Right common carotid artery plus branches (tissue), 1 donor: ENCODE measurements around the genes PCDHB9, PCDHGA5, DIAPH1, DELE1 and NDFIP1.

- PRO-cap = no peak
Measured at GRCh38 chr5:141179065-141179416, 1.5 kb downstream of the PCDHB8 start.

- PRO-cap = no peak
Measured at GRCh38 chr5:141186486-141187575, at the start of gene PCDHB9. Gene PCDHB9 (plus strand): TSS chr5:141187161.

- PRO-cap = no peak
Measured at GRCh38 chr5:141363983-141364561, at the start of gene PCDHGA5. Gene PCDHGA5 (plus strand): TSS chr5:141364162.

- PRO-cap = no peak
Measured at GRCh38 chr5:141374045-141374410, 337 bp downstream of the PCDHGA6 start.

DNA sequence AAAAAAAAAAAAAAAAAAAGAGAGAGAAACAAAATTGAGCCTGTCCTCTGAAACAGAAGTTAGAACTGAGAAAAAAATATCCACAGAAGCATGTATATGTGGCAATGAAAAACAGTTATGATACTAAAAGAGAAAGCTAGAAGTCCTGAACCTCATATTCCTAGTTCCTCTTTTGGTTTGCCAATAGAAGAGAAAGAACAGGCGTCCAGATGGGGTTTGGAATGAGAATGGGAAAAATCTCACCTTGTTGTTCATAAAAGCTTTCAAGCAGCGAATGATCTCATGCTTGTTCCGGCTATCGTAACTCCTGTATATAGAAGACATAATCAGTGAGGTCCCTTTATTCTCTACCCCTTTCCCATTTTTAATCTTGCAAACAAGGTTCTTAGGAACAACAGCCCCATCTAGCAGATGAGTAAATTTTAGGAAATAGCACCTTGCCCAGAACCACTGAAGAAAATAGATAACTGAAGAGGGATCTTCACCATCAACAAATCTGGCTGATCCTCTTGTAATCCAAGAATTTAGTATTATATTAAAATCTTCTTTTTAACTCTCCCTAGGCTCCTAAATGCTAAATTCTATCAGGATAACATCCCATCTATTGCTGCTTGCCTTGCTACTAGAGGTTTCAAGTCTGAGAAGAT is 36.6 kb downstream of the DIAPH1 start:
- PRO-cap = no peak

DNA sequence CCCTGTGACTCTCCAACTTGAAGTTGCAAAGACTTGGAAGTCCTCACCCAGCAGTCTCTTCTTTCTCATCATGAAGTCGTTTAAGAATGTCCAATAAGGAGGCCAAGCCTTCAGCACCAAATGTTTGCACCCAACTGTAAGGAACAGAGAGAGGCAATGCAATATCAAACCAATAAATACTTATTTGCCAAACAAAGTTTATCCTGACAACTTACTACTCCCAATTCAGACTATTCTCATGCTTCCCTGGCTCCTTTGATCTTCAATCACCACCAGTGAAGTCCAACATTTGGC is 35.7 kb downstream of the DIAPH1 start:
- PRO-cap = no peak

DNA sequence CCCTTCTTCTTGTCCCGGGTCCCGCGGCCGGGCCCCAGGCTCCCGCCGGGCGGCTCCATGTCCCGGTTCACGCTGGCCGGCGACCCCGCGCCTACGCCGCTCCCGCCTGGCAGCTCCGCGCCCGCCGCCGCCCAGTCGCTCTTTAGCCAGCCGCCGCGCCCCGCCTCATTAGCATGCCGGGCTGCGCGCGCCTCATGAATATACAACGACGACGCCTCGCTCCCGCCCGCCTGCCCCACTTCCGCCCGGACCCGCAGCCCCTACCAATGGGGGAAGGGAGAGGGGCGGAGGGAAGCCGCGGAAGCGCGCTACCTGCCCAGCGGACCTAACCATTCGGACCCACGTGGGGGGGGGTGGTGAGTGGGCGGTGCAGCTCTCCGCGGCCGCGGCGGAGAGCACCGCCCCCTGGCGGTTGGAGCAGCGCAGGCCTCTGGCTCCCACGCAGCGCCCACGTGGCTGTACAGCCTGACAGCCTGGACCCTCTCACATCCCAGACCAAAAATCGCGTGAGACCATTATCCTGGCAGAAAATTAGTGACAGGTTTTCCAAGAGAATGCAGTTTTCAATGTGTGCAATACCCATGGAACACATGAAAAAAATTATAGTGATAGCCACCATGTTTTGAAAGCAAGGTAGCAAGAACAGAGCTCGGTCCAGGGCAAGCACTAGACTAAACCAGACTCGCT is at the start of gene DIAPH1:
Gene DIAPH1, minus strand, starts transcription at position 145 of the 687 bp plus-strand sequence.
- PRO-cap = unidirectional peak, minus-strand start at position 144 of the sequence; unidirectional peak, minus-strand start at position 196 of the sequence; unidirectional peak, minus-strand start at position 232 of the sequence

DNA sequence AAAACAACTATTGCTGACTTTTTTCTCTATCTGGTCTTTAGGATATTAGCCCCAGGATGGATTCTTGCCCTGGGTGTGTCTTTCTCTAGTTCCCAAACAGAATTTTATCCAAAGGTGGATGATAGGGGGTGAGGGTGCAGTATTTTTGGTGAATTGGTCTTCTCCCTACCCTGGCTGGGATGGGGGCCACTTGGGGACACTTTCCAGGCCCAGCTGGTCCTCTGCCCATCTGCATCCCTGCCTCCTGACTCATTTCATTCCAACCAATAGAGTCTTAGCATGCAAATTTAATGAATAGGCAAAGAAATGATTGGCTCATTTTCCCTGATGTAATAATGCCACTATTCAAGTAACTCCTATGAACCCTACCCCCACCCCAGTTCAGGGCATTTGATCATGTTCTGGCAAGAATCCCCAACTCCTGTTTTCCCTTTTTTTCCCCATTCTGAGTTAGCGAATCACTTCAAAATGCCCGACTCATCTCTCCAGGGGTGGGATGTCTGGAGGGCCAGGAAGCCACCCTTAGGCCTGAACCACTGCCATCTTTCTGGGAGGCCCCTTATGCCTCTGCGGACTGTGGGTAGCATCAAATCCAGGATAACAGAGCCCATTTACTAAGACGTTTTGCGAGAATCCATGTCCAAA is 56.8 kb downstream of the PCDH1 start:
- PRO-cap = bidirectional peak, plus-strand start at position 389 of the sequence, minus-strand start at position 181 of the sequence

- PRO-cap = no peak
Measured at GRCh38 chr5:141835921-141836672, 42.1 kb downstream of the PCDH1 start.

DNA sequence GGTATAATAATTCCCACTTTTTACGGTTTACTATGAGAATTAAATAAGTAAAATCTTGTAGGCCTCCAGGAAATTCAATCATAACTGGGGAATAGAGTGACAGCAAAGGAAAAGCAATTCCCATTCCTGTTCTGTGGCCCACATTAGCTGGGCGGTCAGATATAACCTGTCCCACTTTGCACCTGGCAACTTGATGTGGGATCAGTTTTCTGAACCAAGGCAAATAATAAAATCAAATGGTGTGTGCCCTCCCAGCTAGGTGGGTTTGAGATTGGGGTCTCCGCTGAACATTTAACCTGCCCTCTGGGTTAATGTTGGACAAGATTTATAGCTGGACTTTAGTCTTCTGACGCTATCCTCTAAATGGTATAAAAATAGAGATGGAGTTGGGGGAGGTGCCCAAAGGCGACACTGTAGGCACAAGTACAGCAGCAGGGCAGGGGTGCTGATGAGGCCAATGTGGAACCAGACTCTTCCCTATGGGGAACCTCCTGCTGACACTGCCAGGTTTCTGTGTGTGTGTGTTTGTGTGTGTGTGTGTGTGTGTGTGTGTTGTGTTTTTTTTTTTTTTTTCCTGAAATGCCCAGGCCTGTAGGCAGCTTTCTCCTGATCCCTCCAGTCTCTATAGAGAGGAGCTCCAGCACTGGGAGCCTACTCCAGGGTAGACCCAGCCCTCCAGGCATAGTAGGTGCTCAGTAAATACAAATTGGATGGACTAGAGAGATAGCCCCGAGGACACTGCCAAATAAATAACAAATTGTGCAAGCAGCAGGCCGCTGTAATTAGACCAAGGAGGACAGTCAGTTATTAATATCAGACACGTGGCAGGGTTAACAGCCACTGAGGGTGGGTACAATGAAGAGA is 37.9 kb downstream of the PCDH1 start:
- PRO-cap = no peak

GRCh38 chr5:141858002-141858502 is 20.2 kb downstream of the PCDH1 start:
- PRO-cap = no peak

- PRO-cap = no peak
Measured at GRCh38 chr5:141863601-141864158, 14.5 kb downstream of the PCDH1 start.

GRCh38 chr5:141923194-141924516 is at the start of gene DELE1:
Gene DELE1 (plus strand): TSS chr5:141923871.
- PRO-cap = bidirectional peak, plus-strand start at chr5:141923843, minus-strand start at chr5:141923756; unidirectional peak, minus-strand start at chr5:141923964; unidirectional peak, minus-strand start at chr5:141924023

DNA sequence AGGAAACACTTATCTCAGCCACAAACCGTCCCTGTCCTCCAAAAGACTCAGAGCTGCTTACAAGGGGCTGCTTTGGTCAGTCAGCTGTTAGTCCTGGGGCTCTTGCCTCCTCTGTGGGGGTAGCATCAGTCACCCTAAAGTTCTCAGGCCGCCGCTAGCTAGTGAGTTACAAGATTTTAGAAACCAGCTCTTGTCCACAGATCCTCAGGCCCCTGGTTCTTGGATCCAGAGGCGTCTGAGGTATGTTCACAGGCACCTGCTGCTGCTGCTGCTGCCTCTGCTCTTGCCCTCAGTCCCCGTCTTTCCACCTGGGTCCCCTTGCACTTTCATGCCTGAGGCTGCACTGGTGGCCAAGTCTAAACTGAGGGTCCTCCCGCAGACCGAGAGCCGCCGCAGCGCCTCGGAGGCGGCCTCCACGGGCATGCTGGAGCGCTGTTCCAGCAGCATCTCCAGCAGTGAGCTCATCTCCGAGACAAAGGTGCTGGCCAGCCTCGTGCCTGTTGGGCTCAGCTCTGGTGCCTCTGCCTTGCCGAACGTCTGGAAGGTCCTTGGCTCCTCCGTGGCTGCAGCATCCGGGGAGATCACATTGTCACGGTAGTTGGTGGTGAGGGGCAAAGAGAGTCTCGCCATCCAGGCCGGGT is 12.7 kb downstream of the PCDH12 start:
- PRO-cap = no peak

GRCh38 chr5:142088073-142088684 is 20.4 kb upstream of the NDFIP1 start:
- PRO-cap = no peak

GRCh38 chr5:142108719-142109747 is at the start of gene NDFIP1:
Gene NDFIP1 (plus strand): TSS chr5:142108779.
- PRO-cap = bidirectional peak, plus-strand start at chr5:142108788, minus-strand start at chr5:142108688

DNA sequence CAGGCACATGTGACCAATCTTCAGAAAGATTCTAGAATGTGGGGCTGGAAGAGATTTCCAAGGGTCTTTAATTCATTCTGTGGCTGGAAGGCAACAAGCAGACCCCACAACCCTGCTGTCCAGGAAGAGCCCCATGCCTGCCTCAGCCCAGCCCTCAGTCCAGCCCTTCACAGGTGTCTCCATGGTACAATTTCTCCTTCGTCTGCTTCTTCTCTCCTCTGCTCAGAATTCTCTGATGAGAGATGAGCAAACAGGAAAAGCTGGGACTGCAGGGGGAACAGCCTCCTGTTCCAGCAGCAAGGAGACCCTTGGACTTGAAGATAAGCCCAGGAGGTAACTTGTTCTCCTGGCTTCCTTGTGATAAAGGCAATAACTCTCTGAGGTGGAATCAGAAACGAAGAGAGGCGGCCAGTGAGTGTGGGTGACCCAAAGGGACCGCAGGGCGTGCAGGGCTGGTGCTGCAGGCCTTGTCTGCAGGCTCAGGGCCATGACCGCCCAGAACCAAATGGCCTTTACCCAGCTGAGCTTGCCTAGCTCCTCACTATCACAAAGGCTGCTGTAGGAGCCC is 72.3 kb downstream of the NDFIP1 start:
- PRO-cap = no peak

DNA sequence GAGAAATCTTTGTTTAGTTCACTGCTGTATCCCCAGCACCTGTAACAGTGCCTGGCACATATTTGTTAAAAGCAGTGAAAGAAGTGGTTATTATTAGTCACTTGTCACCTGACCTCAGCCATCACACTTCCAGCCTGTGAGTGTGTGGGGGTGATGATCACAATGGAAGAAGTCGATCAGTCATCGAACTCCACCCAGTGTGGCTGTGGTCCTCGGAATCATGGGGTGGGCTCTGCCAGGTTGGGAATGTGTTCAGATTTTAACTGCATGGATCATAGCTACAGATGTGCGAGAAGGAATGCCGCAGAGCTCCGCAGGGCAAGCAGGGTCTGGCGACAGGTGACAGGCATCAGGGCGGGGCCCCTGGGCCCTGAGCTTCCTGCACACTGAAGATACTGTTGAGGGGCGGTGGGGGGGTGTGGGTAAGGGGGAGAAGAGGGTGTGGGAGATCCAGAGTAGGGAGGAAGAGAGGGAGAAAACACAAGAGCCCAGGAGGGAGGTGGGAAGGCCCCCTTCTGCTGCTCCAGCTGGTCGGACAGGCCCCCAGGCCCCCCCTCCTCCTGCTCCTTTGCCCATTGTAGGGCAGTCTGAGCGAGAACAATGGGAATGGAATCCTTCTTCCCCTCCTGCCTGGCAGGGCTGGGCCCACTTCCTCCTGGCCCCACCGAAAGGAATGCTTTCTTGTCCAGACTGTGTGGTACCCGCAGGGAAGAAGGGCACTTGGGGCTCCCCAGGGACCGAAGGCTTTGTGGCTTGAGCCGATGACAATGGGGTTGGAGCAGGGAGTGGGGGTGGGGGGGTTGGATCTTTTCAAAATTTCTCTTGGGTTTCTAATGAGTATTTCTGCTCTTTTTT is 89.5 kb downstream of the SPRY4 start:
- PRO-cap = no peak

DNA sequence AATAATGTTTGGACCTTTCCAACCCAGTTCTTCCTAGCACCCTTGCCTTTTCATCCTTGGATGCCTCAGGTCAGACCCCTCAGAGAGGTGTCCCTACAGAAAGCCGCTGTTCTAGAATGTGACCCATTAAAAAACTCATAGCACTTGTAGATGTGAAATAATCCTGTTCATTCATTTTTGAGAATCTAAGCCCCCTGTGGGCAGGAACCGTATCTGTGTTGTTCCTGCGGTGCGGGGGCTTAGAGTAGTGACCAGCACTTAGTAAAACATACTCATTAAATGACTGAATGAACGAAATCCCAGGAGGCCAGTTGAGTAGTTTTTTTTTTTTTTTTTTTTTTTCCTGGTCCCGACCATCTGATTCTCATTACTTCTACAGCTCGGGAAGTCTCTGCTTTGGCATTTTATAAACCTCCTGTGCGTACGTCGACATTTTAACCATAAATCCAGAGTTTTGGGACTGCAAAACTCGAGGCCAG is 31.4 kb upstream of the SPRY4 start:
- PRO-cap = no peak

GRCh38 chr5:142608006-142608503 is 77.8 kb downstream of the FGF1 start:
- PRO-cap = no peak